NALM6 (cell line): ENCODE data around the gene MIOX.

GRCh38 chr22:50146901-50147422 is 23.6 kb upstream of the PANX2 start:
- PRO-cap, result no peak

GRCh38 chr22:50201583-50202231 is 896 bp downstream of the SELENOO start:
- PRO-cap, result unidirectional peak, minus-strand start at chr22:50201754; unidirectional peak, minus-strand start at chr22:50202134

DNA sequence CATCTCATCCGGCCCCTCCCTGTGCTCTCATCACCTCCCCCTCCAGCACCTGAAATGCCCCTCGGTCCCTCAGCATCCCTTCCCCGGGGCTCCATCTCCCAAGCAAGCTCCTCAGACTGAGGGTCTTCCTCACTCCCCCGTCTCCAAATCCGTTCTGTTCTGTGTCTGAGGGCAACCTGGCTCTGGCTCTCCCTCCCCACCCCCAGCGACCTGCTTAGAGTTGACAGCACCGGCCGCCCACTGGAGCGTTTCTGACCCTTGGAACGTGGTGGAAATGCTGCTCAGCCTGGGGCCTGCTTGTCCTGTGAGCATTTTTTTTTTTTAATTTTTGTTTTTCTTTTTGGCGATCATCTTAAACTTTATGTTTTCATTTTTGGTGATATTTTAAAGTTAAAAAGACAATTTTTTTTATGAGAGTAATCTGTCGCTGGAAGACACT is 1.5 kb downstream of the SELENOO start:
- PRO-cap, result no peak

DNA sequence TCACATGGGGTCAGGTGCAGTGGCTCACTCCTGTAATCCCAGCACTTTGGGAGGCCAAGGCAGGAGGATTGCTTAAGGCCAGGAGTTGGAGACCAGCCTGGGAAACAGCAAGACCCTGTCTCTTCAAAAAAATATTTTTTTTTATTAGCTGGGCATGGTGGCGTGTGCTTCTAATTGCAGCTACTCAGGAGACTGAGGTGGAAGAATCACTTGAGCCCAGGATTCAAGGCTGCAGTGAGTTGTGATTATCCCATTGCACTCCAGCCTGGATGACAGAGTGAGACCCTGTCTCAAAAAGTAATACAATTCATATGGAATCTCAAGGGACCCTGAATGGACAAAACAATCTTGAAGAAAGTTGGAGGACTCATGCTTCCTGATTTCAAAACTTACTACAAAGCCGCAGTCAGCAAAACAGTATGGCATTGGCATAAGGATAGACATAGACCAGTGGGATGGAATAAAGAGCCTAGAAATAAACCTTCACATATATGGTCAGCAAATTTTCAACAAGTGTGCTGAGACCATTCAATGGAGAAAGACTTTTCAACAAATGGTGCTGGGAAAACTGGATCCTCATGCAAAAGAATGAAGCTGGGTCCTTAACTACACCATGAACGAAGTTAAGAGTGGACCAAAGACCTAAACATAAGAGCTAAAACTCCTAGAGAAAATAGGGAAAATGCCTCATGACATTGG is 2.4 kb downstream of the SELENOO start:
- PRO-cap, result no peak

- PRO-cap, result no peak
These were observed 11.3 kb upstream of the MAPK11 start for GRCh38 chr22:50281227-50282151.

GRCh38 chr22:50330864-50331374 is 4.1 kb upstream of the DENND6B start:
- PRO-cap, result no peak

- PRO-cap, result no peak
These were observed 45.9 kb downstream of the PPP6R2 start for GRCh38 chr22:50388802-50389642.

DNA sequence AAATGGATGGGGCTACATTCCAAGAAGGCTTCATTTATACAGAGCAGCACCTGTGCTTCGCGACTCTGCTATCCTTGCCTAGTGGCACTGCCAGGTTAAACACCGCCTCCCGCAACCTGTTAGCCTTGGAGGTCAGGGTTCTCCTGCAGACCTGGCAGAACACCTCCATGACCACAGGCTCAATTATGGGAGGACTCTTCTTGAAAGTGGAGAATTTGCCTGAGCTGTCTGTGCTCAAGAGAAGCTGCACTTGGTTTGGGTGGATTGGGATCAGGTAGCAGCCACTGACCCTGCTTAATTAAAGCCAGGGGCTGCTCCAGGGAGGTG is 56.2 kb downstream of the PPP6R2 start:
- PRO-cap, result no peak

DNA sequence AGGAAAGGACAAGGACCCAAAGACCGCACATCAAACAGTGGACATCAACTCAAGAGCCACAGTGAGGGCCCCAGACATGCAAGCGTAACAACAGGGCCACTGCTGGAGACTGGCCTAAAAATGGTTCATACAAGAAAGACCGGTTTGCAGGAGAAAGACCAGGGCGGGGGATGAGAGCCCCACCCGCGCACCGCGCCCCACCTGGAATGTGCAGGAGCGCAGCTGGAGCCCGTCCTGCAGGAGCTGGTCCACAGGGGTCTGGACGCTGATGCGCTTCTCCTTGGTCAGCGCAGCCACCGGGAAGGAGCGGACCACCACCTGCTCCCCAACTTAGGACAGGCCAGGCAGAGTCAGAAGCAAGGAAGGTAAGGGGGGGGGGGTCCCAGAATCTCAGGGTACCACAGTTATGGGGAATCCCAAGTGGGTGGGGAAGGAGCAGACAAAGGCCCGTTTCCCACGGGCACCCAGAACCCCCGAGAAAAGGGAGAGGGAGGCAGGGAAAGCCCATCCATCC is 13.8 kb downstream of the SBF1 start:
- PRO-cap, result no peak

- PRO-cap, result no peak
These were observed 10.1 kb downstream of the SBF1 start for GRCh38 chr22:50464617-50465181.

DNA sequence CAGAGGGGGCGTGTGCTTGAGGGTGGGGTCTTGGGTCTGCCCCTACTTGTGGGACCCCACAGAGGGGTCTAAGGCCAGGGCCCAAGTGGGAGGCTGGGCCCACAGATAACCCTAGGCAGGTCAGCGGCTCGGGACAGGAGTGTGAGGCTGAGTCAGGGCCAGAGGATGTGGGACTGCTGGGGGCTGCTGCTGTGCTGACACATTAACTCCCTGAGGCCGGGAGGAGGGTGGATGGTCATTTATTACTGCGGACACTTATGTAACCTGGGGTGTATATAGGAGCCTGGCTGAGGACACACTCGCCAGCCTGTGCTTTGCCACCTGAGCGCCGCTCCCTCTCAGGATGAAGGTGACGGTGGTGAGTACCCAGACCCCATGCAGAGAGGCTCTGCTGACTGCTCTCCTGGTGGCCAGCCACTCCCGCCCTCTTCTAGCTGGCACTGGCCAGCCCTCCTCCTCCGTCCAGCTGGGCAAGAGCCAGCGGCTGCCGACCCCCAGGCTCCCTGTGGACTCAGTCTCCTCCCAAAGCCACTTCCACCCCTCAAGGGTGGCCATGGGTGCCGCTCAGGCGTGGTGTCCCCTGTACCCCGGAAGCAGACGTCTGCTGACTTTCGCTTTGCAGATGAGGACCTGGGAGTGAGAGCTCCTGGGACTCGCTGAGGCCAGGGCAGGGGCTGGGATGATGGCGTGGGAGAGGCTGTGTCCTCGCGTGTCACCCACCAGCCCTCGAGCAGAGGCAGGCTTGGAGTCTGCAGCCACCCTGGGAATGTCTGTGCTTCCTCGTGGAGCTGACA is at the start of gene MIOX:
TSS of gene MIOX (plus strand) at position 305 of the 794 bp plus-strand sequence.
- PRO-cap, result no peak

- PRO-cap, result no peak
These were observed 7.4 kb downstream of the SCO2 start for GRCh38 chr22:50517939-50518489.

DNA sequence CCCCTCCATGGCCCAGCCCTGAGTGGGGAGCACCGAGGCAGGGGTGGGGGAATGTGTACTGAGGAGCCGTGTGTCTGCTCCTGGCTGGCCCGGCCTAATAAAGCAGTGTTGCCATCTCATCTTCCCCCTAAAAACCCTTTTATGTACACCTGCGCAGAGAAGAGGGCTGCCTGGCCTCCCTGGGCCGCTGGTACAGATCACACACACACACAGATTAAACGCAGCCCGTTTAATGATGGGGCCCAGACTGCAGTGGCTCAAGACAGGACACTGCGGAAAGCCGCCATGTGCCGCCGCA is 2.1 kb downstream of the SCO2 start:
- PRO-cap, result no peak

GRCh38 chr22:50523910-50524465 is 1.4 kb downstream of the SCO2 start:
- PRO-cap, result no peak

DNA sequence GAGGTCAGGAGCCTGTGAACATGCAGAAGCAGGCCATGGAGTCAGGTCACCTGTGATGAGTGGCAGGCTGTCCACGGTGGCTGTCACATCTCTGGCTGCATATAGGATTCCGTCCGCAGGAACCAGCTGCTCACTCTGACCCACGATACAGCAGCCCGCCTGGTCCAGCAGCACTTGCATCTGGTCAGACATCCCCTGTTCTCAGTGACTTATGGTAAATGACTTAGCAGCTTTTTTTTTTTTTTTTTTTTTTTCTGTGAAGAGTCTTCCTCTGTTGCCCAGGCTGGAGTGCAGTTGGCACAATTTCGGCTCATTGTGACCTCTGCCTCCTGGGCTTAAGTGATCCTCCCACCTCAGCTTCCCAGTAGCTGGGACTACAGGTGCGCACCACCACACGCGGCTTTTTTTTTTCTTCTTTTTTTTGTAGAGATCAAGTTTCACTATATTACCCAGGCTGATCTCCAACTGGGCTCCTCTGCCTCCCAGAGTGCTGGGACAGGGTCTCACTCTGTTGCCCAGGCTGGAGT is 2.2 kb upstream of the SCO2 start:
- PRO-cap, result no peak

GRCh38 chr22:50530076-50530814 is 433 bp upstream of the TYMP start:
- PRO-cap, result no peak

DNA sequence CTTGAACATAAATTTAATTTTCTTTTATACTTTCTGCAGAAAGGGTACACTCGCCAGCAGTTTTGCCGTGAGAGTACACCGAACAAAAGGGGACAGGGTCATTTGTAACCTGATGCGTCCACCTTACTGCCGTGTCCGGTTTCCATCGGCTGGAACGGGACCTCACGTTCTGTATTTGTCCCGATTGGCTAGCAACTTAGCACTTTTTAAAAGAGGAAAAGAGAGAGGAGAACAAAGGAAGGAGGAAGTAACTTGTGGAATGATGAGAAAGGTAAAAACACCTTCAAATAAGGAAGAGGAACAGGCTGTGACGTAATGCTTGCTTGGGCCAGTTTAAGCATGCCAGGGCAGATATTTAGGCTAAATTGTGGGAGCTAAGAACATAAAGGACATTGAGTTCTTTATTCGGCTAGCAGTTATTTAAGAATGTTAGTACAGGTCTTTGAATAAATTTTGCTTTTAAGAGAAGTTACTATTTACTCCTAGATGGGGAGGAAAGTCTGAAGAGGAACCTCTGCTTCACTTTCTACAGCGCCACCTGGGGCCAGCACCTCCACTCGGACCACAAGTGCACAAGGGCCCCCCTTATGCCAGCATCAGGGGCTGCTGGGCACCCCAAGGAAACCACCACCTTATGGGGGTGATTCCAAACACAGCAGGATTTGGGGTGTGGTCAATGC is 5.9 kb downstream of the ARSA start:
- PRO-cap, result no peak

DNA sequence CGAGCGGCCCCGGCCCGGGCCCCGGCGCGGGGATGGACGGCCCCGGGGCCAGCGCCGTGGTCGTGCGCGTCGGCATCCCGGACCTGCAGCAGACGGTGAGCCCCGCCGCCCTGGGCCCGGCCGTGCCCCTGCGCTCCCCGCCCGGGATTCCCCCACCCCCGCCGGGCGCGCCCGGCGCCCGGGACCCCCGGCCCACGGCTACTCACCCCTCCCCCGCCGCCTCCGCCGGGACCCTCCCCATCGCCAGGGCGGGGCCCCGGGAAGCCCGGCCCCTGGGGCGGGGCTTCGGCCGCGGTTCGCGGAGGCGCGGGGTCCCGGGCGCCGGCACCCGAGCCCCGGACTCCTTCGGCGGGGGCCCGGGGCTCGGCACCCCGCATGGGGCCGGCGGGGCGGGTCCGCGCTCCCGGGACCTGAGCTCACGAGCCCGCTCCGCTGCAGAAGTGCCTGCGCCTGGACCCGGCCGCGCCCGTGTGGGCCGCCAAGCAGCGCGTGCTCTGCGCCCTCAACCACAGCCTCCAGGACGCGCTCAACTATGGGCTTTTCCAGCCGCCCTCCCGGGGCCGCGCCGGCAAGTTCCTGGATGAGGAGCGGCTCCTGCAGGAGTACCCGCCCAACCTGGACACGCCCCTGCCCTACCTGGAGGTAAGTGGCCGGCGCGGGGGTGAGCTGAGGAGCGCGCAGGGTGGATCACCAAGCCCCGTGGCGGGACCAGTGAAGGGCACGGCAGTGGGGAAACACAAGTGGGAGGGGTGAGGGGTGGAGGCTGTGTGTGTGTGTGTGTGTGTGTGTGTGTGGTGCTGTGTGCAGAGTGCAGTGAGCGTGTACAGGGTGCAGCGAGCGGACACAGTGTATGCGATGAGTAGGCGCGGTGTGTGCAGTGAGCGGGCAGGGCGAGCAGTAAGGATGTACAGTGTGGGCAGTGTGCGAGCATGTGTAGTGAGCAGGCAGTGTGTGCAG is 46.9 kb upstream of the ARSA start:
- PRO-cap, result unidirectional peak, minus-strand start at position 474 of the sequence

GRCh38 chr22:50699459-50700061 is 38.4 kb upstream of the ACR start:
- PRO-cap, result no peak

- PRO-cap, result no peak
These were observed 37.5 kb upstream of the ACR start for GRCh38 chr22:50700576-50700776.